ENCODE results near the genes NOP16 and FAF2.

DNA sequence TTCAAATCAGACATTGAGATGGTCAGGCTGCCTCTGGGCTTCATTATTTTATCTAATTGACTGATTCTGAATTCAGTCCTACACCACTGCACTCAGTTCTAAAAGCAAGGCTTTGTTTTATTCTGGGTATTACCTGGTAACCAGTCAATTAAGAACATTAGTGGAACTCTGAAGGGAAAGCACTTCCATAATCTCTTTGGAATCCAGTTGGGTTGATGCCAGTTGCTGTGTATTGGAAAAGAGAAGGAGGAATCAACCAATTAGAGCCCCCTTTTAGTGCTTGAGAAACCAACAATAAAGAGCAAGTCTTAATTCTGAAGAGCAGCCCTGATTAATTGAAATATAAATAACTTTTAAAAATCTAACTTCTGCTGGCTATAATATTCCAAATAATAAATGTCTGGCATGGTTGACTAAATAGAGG lies 31.9 kb downstream of the CPEB4 start:
- PRO-cap, result no peak

GRCh38 chr5:173948844-173949755 lies 39.9 kb upstream of the C5orf47 start:
- PRO-cap, result no peak

DNA sequence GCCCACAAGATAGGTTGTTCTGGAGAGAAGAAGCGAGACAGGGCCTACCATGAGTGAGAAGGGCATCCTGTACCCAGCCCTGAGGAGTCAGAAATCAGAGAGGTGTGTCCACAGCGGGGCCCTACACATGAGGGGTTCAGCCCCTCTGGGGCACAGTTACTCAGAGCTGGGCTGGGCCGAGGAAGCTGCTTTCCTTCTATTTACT lies 121.5 kb downstream of the NSG2 start:
- PRO-cap, result no peak

DNA sequence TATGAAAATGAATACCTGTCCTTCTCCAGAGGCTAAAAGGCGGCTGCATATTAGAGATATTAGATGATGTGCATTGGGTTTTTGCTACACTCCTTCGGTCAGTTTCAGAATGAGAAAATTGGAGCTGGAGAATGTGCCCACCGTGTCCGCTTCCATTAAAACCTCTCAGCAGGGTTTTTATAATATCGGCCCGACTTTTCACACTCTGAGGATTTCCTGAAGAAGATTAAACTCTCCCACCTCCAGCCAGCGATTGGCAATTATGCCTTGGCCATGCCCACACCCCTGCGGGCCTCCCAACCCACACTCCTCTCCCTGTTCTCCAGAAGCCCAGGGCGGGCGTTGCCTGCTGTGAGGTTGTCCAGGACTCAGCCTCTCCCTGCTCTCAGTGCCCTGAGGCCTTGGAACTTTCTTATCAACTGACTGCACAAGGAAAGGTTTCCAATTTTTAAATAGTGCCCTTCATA lies 292.7 kb downstream of the NSG2 start:
- PRO-cap, result no peak

- PRO-cap, result no peak
These were observed 1.4 kb downstream of the MSX2 start for GRCh38 chr5:174725590-174726331.

DNA sequence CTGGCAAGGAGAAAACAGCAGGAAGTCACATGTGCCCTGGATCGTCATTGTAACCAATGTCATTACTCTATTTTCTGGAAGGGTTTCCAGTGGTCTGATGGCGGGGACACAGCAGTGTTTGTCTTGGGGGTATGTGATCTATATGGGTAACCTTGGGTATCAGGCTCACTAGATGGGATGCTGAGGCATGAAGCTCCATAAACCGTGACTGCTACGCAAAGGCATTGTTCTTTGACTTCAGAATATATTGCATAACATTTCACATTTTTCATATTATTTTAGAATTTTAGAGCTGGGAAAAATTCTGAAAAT lies 263.4 kb downstream of the MSX2 start:
- PRO-cap, result no peak

GRCh38 chr5:175014861-175015363 lies 290.5 kb downstream of the MSX2 start:
- PRO-cap, result no peak

DNA sequence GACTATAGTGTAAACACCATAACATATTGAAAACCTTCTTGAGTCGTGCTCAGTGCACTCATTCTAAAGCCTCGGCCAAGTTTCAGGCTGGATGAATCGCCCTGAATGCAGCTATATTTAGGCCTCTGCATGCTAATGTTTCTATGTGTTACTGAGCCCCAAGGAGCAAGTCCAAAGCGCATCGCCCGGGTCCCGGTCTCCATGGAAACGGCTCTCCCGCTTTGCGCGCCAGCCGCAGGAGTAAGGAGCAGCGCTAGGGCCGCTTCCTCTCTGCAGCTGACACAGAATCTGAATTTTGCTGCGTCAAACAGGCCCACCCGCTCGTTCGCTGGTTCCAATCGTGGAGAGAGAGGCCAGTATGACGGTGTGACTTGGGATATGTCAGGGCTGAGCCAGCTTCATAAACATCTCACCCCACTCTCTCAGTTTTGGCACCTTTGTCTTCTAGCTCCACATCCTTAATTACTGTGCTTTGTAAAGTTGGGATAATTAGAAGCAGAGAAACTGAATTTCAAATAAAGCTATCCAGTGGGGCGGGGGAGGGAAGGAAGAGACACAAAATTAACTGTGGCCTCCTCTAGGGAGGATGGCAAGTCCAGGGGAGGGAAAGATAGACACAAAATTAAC lies 335.6 kb downstream of the MSX2 start:
- PRO-cap, result no peak

GRCh38 chr5:175378487-175378956 lies 65.5 kb downstream of the DRD1 start:
- PRO-cap, result no peak

GRCh38 chr5:175695360-175695811 lies 37.5 kb downstream of the HRH2 start:
- PRO-cap, result no peak

DNA sequence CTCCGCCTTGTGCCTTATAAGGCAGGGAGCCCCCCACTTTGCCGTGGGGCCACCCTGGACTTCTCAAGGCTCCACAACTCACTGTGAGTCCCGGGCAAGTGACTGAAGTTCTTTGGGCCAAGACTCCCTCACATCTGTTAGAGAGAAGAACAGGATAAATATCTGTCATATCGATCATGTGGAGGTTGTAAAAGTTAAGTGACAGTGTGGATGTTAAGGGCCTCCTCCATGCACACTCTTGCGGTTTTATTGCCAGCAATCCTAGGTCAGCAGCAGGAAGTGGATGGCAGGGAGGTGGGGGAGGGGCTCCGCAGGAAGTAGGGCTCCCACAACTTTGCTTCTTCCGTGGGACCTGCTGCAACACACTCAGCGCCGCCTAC lies 38.5 kb downstream of the HRH2 start:
- PRO-cap, result no peak

- PRO-cap, result no peak
These were observed 37.2 kb downstream of the KIAA1191 start for GRCh38 chr5:176324323-176324729.

DNA sequence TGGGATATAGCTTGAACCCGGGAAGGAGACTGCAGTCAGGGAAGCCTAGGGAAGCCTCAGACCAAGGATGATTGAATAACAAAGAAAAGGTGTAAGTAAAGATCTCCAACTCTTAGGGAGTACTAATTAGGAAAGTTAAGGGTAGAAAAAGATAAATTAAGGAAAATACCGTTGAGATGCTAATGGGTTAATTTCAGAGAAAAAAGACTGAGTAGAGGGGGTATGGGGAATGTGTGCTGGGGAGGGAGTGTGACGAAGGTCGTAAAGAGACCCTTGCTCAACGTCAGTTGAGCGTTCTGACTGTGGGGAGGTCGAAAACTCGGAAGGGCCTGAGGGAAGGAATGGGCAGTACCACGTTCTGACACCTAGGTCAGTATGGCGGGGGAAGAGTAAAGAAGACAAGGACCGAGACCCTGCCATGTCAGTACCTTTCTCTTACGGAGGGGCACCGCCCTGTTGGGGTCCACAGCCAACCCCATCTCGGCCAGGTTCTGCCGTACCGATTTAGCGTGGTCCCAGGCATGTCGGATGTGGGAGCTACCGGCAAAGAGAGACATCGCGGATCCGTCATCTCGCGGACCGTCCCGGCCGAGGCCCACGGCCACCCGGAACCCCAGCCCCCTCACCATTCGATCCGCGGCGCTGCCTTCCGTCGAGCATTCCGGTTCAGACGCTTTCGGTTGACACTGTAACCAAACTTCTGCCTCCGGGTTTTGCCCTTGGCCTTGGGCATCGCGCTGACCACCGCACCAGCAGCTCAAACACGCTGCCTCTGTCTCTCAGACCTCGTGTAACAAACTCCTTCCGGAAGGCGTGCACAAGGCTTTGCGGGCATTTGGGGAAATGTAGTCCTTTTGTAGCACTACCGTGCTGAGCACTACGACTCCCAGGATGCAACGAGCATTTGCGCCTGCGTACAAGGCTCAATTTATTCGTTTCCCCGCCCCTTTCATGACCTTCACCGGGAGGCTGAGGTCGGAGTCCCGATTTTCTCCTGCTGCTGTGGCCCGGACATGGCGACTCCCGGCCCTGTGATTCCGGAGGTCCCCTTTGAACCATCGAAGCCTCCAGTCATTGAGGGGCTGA lies at the start of gene NOP16:
Gene NOP16, minus strand, starts transcription at position 792 of the 1,086 bp plus-strand sequence.
- PRO-cap, result unidirectional peak, plus-strand start at position 373 of the sequence; bidirectional peak, plus-strand start at position 986 of the sequence, minus-strand start at position 774 of the sequence

DNA sequence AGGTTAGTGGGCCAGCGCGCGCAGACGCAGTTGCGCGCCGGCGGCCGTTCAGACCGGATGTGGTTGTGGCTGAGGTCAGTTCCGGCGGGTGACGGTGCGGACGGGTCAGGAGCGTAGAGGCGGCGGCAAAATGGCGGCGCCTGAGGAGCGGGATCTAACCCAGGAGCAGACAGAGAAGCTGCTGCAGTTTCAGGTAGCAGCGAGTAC lies at the start of gene FAF2:
Gene FAF2, plus strand, starts transcription at position 108 of the 207 bp plus-strand sequence.
- PRO-cap, result bidirectional peak, plus-strand start at position 78 of the sequence, minus-strand start outside the sequence

- PRO-cap, result bidirectional peak, plus-strand start at chr5:176536675, minus-strand start at chr5:176536648
These were observed 809 bp downstream of the RNF44 start for GRCh38 chr5:176536372-176536814.

DNA sequence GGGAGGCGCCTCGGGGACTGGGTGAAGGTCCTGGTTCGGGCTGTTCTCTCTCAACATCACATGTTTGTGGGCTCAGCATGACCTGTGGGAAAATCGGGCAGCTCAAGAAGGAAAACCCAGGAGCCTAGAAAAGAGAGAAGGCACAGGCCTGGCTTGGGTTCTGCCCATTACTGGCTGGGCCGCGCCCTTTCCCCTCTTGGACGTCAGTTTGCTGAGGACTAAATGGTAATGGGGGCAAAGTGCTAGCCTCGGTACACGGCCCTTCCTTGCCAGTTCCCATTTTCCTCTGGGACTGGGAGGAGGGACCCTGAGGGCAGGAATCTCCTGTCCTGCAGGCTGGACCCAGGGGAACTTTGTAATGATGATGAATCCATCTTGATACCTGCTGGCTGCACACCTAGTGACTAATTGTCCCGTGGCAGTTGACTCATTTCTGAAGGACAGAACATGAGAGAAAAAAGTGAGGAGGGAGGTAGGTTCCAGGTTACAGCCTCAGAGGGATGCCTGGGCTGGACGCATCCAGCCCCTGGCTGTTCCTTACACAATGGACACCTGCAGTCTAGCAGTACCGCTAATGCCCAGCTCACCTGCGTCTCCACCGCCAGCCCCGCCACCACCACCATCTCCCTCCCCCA lies 4.1 kb downstream of the CDHR2 start:
- PRO-cap, result no peak

GRCh38 chr5:177109811-177110310 lies 23.1 kb downstream of the FGFR4 start:
- PRO-cap, result no peak

DNA sequence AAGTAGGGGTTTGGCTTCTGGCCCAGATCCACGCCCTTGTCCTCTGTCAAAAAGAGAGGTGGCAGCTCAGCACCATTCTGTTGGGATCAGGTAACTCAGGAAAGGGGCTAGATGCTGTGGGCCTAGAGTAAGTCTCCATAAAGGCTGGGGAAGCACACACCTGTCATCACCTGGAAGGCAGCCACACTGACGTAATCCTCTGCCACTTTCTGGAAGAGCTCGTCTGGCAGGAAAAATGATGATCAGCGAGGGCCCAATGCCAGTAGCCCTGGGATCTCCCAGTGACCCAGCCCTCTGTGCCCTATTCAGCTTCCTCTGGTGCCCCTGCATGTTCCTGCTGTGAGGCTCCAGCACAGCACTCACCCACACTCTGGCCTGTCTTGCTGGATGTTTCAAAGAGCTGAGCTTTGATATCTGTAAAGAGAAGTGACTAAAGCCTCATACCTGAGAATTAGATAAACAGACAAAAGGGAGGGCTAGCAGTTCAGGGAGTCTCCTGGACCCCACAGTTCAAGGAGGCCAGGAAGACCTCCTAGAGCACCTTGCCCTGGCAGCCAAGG lies 1.7 kb downstream of the RAB24 start:
- PRO-cap, result no peak

DNA sequence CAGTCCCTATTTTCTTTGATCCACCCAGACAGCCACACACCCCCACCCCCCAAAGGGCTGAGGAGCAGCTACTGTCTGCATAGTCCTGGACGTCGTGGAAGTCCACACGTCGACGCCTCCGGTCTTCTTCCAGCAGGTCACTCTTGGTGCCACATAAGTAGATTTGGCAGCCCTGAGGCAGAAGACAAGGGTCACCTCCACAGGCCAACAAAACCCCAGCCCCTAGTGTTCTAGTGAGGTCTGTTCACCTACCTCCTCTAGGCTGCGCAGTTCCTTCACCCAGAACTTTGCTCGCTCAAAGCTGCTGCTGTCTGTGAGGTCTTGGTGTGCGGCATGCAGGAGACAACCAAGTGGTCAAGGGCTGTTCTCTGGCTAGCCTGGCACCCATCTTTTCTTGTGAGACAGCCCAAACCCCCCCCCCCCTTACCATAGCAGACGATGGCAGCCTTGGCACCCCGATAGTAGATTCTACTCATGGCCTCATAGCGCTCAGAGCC lies 1.1 kb downstream of the RAB24 start:
- PRO-cap, result no peak

- PRO-cap, result no peak
These were observed 858 bp downstream of the MXD3 start for GRCh38 chr5:177310796-177311283.